Mesenchymal stem cell of the bone marrow (primary cell): ENCODE measurements around a stretch of chr11.

DNA sequence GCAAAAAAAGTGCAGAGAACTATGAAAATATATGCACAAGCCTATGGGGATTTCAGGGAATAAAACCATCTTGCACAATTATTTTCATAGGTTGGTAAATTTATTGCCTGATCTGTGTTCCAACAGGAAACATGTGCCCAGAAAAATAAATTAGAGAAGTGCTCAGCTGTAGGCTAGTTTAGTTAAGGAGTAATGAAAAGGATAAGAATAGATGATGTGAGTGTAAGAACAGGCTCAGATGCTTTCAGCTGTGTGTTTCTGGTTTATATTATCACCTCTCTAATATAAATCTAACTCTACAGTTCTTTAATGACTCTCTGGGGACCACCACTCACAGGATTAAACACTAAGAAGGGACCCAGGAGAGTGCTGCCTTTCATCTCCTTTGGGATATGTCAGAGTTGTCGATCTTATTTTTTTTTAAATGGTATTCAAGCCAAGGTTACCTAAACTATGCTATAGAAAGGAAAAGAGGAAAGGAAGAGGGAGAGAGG is 1169.1 kb downstream of the LRRC4C start:
- CAGE, long polyA plus RNA = no peak

- CAGE, long polyA plus RNA = no peak
Measured at GRCh38 chr11:42631191-42631672, 680.6 kb upstream of the API5 start.

DNA sequence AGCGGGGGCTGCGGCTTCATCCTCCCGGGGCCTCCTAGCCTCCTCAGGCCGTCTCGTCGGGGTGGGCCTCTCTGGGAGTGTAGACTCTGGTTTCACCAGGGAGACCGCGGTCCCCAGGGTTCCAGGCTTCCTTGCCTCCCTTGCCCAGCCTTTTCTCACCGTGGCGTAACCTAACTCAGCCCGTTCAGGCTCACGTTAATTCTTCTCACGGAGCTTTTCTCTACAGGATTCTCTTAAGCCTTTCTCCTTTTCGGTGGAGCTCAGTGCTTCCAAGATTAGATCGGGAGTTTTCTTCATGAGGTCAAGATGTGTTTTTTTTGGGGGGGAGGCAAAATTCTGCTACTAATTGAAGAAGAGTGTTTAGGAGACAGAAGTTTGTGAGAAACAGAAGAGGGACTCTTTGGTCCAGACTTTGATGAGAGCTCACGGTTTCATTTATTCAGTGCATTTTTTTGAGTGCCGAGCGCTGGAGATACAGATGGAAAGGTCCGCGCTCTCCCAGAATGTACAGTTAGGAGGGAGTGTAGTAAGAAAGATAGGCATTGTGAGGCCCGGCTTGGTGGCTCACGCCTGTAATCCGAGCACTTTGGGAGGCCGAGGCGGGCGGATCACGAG is 590 bp downstream of the API5 start:
- CAGE, long polyA plus RNA = no peak

GRCh38 chr11:43464261-43464963 is 105.7 kb downstream of the TTC17 start:
- CAGE, long polyA plus RNA = no peak

- CAGE, long polyA plus RNA = no peak
Measured at GRCh38 chr11:43697357-43698270, 17.1 kb downstream of the HSD17B12 start.

DNA sequence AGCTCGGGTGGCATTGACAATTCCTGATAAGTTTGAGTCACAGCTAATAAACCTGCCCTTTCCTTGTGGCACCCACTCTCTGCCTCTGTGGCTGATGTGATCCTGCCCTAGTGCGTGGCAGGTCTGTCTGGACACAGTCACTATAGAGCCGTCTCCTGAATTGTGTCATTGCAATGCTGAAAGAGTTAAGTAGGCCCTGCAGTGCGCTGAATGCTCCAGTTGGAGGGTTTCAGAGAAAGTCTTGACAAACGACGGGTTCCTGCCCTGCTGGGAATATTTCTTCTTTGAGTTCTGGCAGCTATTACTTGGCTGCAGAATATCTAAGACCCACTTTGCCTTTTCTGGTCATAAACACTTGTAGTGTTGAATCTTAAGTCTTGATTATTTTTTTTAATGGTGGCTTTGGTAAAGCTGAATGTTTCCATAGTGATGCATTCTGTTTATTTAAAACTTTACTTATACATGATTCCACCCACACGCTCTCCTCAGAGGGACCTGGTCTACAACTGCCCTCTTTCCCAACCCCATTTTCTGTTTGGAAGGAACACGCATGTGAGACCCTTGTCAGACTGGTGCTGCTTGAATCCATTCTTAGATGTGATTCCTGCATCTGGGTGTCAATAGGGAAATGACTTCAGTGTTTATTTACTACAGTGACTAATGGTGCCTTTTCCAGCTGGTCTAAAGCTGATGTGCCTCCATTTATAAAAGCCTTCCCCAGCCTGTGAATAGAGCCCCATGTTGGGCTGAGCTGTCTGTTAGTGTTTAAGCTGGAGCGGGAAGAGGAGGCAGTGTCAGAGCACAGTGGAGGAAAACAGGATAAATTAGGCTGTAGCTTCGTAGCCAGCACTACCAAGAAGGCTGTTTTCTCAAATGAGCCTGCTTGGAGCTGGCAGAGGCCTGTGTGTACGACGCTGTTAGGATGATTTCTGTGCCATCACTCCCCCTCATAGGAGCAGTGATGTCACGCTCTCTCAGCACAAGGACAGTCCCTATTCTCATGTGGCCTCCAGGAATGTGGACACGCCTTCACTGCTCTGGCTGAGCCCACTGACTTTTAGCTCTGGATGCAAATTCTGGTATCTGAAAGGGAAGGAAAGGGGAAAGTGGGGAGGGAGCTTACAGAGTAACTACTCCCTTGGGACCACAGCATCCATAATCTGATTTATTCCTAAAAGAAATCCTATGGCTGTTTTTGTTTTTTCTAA is 19.0 kb upstream of the C11orf96 start:
- CAGE, long polyA plus RNA = no peak

GRCh38 chr11:43942730-43942863 is 160 bp downstream of the C11orf96 start:
- CAGE, long polyA plus RNA = no peak

DNA sequence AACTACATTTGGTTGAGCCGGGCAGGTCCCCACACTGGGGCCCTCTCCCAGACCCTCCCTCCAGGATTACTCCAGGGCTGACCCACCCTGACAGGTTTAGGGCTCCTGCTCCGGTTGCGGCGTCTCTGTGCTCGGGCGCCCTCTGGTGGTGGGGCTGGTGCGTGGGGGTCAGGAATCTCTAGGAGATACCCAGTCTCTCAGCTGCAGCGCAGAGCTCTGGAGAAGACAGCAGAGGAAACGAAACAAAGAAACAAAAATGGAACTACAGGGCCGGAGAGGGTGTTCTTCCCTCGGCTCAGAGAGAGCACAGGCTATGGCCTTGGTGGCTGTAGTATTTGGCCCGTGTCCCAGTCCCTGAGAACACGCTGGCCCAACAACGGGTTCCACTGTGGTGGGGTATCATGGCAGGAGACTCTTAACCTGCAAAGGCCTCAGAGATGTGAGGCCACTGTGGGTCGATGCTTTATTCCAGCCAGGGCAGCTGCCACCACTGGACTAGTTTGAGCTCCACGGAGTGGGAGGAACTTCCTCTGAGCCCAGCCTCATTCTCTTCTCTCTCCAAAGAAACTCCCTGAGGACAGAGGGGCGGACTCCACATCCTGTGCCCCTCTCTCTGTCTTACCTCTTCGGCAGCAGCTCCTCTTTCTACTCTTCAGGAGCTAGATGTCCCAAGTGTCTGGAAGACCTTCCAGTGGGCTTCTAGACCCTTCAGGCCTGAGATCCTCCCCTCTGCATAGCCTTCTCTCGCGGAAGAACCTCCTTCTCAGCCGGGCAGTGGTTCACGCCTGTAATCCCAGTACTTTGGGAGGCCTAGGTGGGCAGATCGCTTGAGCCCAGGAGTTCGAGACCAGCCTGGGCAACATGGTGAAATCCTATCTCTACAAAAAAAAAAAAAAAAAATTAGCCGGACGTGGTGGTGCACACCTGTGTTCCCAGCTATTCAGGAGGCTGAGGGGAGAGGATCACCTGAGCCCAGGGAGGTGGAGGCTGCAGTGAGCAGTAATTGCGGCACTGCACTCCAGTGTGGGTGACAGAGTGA is 2.7 kb downstream of the C11orf96 start:
- CAGE, long polyA plus RNA = no peak

DNA sequence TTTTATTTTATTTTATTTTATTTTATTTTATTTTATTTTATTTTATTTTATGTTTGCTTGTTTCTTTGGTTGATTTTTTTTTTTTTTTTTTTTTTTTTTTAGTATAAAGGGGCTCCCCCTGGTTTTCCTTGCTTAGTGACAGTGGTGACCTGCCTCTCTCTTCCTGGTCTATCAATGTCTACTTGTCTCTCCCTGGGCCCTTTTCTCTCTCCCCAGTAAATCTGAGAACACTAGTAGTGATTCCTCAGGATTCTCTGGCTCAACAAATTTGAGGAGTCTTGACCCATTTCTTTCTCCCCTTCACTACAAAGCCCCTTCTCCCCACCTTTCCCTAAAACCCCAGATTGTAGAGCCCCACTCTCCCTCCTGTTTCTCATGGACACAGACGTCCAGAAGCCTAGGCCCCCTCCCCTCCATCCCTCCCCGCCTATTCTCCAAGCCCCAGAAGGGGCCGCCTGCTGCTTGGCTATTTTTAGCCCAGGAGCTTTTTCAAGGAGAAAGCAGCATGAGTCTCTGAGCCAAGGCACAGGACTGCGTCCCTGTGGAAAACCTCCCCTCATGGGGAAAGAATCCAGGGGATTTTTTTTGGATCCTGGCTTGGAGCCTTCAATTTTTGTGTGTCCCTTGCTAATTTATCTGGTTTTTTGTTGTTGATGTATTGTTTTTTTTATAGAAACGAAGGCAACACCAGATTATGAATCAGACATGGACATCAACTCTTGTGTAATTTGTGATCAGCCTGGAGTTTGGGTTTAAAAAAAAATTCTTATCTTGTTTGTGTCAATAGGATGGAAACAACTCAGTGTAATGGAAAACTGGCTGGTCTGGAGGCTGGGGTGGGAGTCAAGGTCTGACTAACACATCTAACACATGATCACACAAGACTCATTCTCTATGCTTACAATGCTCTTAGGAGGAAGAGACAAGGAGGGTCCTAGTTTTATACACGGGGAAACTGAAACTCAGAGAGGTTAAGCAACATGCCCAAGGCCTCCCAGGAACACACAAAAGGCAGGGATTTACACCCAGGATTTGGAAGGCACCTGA is 17.5 kb upstream of the ACCSL start:
- CAGE, long polyA plus RNA = no peak

DNA sequence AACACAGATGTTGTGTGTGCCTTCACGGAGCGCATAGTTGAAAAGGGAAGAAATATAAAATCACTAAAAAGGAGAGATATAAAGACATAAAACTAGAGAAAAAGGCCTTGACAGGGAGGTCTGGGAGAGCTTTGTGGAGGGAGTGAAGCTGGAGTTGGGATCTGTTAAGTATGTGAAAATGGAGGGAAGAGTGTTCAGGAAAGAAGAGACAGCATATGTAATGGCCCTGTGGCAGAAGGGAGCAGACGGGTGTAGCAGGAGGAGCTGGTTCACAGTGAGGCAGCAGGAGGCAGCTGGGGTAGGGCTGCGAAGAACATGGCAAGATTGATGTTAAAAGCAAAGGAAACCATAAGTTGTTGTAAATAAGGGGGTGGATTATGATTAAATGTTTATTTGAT is 42.2 kb upstream of the ALX4 start:
- CAGE, long polyA plus RNA = no peak

GRCh38 chr11:44603907-44604955 is 38.8 kb downstream of the CD82 start:
- CAGE, long polyA plus RNA = no peak

DNA sequence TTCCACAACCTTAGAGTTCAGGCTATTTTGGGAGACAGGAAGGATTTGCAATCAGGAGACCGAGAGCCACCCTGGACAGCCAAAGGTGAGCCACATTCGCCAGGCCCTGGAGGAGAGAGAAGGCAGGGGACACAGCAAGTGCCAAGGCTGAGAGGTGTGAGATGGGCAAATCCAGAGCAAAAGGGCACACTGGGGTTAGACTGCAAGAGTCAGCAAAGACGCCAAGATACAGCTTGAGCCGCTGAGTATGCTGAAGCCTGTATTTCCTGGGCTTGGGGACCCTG is 66.4 kb downstream of the CD82 start:
- CAGE, long polyA plus RNA = no peak

DNA sequence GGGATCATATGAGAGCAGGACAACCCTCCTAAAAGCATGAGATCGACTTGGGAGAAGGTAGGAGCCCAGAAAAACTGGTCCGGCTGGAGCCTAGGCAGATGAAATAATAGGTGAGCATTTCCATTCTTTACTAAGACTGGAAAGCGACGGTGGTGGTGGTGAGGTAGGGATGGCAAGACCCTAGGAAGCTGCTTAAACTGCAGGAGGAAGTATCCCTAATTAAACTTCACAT is 35.6 kb upstream of the TSPAN18 start:
- CAGE, long polyA plus RNA = no peak

DNA sequence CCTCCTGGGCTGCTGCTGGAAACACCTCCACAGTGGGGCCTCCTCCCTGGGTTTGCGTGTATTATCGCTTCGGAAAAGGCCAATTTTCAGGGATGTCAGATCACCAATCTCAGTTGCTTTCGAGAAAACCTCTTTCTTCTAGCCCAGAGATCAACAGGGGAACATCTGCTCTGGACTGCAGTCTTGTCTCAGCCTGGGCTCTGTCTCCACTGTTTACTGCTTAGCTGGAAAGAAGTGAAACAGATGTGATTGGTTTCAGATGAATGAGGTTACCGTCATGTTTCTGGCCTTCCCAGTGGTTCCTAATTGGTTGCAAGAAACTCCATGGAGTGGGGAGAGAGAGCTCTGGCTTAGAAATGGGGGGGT is 17.4 kb downstream of the TSPAN18 start:
- CAGE, long polyA plus RNA = no peak

- CAGE, long polyA plus RNA = no peak
Measured at GRCh38 chr11:44824229-44824888, 97.6 kb downstream of the TSPAN18 start.

- CAGE, long polyA plus RNA = no peak
Measured at GRCh38 chr11:44893098-44893738, 57.5 kb downstream of the TP53I11 start.

DNA sequence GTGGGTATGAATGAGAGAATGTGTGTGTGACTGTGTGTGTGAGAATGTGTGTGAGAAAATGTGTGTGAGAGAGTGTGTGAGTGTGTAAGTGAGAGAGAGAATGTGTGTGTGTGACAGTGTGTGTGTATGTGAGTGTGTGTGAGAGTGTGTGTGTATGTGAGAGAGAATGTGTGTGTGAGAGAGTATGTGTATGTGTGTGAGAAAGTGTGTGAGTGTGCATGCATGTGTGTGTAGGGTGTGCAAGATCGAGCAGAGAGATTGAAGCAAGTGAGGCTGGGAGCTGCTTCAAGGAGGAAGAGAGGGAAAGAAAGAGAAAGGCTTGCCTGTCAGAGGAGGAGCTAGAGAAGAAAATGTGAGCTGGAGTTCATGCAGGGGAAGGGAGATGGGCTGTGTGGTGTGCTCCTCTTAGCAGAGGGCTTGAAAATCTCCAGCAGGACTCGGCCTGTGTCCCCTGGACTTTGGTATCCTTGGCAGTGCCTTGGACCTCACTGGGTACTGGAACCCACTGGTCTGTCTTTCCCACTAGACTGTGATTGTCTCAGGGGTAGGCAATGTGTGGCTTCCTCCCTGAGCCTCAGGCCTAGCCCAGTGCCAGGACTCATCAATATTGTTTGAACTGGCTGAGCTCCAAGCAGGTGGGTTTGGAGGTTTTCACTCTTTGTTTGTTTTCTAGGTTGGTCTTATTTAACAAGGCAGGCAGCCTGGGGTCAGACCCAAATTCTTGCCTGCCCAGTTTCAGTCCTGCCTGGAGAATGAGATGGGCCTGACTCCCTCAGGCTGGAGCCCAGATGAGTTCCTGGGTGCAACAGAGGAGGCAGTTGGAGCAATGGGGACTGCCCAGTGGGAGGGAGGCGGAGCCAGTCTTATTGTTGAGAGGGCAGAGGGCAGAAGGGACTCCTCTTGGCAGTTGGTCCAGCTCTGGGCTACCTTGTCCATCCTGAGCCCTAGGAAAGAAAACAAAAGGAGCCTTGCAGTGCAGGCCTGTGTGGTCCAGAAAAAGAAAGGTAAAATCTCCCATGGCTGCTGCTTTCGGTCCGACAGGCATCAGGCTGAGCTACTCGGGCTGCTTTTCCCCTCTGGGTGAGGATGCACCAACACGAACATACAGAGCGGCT is 28.1 kb upstream of the TP53I11 start:
- CAGE, long polyA plus RNA = no peak

DNA sequence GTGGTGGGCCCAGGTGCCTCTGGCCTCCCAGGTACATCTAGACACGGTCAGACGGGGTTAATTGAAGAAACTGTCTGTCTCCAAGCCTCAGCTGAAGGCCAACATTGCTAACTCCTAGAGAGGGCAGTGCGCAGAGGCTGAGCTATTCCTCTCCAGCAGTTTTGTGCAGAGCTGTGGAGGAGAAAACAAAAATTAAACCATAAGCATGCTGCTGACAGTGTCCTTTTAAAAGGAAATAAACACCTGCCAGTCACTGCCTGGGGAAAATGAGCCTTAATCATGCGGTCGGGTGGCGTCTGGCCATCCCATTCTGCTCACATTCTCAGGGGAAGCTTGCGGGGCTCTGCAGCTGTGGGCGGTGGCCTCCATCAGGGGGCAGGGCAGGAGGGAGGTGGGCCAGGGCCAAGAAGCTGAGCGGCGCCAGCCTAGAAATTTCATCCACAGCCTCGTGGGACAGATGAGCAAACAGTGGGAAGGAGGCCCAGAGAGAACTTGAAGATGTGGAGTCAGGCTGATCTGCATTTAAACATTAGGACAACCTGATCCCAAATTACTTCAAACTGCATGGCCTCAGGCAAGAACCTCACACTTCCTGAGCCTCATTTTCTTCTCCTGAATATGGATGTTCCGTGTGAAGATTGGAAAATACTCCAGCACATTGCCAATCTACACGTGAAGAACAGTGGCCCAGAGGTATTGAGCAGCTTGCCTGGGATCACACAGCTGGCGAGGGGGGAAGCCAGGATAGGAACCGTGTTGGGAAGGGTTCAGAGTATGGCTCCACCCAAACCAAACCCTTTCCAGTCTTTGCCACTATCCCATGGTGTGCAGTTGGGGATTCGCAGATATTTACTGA is 71.1 kb upstream of the TP53I11 start:
- CAGE, long polyA plus RNA = no peak

GRCh38 chr11:45029139-45029690 is 78.5 kb upstream of the TP53I11 start:
- CAGE, long polyA plus RNA = no peak

DNA sequence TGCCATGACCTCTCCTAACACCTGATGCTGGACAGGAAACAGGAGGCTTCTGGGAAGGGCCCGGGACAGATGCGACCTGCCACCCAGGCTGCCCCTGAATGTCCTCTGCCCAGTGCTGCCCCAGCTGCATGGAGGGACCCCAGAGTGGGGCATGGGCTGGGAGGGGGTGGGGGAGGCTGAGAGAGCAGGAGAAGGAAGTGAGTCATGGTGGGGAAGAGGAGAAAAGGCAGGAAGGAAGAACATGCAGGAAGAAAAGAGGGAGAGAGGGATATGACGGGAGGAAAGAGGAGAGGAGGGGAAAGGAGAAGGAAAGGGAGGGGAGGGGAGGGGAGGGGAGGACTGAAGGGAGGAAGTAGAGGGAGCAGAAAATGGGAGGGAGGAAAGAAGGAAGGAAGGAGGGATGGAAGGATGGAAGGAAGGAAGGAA is 52.1 kb upstream of the PRDM11 start:
- CAGE, long polyA plus RNA = no peak